ENCODE measurements around a stretch of chr11.

DNA sequence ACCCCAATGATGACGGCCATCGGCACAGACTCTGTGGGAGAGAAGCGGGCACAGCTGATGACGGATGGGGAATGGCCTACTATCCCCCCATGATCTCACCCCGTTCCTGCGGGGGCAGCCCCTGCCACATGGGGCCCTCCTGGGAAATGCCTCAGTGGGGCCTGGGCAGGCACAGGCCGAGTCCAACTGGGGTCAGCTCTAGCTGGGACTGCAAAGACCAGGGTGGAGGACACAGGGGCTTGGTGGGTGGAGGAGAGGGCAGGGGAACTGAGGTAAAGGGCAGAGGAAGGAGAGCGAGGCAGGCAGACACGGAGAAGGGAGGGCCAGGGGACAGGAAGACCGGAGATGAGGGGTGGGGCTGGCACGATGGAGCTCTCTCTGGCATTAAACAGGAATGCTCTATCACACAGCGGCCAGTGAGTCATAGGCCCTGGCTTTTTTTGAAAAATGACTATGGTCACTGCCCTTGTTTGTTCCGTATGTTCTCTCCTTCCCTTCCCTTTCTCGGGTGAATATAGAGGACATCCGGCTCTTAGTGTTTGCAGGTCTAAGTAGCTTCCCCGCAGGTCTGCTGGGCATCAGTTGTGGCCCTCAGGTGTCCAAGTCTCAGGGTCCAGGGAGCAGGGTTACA is 76.1 kb downstream of the ST3GAL4 start:
- PRO-cap, 3 experiments: no peak in any of the 3 experiments
- RAMPAGE, long total RNA: no peak
- RRBS, 2 experiments: no CpG with 5 or more reads among the region's 16 CpGs

DNA sequence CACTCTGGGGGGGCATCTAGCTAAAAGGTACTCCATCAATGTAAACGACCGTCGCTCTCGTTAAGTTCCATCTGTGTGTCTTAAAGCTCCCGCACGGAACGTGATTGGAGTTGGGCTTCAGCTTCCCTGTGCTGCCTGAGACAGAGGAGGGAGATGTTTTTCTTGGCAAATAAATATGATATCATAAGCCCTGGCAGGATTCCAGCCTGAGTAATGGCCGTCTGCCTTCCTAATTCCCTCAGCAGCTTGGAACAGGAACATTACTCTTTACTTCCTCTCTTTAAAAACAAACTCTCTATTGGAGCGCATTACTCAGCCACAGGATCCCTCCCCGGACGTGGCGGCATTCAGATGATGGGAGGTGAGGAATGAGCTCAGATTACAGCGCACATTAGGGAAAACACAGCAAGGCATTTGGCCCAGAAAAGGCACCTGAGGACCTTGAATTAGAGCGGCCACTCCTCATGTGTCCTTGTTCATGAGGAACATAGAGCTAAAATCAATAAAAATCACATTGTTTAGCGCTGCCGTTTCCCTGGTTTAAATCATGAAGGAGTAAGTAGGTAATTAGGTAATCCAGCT is 230.4 kb downstream of the ST3GAL4 start:
- PRO-cap, 3 experiments: no peak in any of the 3 experiments
- RAMPAGE, long total RNA: no peak
- RRBS, 2 experiments: no CpG with 5 or more reads among the region's 16 CpGs

DNA sequence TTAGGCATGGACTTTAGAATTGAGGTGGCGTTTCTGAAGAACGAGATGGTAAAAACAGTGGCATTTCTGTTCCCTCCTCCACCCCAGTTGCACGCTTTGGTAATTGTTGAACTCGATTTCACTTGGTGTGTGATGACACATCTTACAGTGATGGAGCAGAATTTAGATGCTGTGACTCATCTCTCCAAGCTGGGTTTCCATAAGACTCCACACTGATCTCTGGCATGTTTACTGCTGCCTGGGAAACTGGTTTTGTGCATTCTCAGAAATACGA is 82.8 kb downstream of the KIRREL3 start:
- PRO-cap, 3 experiments: no peak in any of the 3 experiments
- RAMPAGE, long total RNA: no peak
- RRBS, 2 experiments: no CpG with 5 or more reads among the region's 5 CpGs

DNA sequence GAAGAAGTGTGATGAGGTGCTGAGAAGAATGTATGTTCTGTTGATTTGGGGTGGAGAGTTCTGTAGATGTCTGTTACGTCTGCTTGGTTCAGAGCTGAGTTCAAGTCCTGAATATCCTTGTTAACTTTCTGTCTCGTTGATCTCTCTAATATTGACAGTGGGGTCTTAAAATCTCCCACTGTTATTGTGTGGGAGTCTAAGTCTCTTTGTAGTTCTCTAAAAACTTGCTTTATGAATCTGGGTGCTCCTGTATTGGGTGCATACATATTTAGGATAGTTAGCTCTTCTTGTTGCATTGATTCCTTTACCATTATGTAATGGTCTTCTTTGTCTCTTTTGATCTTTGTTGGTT is 757.5 kb upstream of the KIRREL3 start:
- PRO-cap, 3 experiments: no peak in any of the 3 experiments
- RAMPAGE, long total RNA: no peak
- RRBS, 2 experiments: no CpG with 5 or more reads among the region's 2 CpGs

- PRO-cap, 3 experiments: no peak in any of the 3 experiments
- RAMPAGE, long total RNA: no peak
- RRBS, 2 experiments: no CpG with 5 or more reads among the region's 9 CpGs
Measured at GRCh38 chr11:128026412-128027025, 560.8 kb downstream of the ETS1 start.

GRCh38 chr11:128341775-128342348 is 245.5 kb downstream of the ETS1 start:
- PRO-cap, 3 experiments: no peak in any of the 3 experiments
- RAMPAGE, long total RNA: no peak
- RRBS, 2 experiments: no CpG with 5 or more reads among the region's 15 CpGs

DNA sequence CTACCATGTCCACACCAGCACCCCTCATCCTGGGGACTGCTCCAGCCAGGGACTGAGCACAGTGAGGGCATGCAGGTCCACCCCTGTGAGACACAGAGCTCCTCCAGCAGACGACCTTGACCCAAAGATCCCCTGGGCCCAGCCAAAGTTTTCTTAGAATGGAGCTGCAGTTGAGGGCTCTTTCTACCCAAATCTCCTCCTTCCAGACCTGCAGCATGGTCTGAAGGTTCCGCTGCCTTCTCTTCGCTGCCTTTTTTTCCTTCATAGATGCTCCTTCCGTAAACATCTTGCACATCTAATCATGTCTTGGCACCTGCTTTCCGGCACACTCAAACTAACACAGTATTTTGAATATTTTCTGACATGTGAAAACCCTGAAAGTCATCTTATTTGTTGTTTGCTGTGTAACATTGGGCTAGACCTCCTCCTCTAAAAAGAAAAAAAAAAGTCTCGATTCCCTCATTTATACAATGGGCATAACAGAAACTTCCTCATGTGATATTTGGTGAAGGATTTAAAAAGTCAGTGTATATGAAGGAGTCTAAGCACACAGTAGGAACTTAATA is 114.7 kb downstream of the ETS1 start:
- PRO-cap, 3 experiments: no peak in any of the 3 experiments
- RAMPAGE, long total RNA: no peak
- RRBS, 2 experiments: no CpG with 5 or more reads among the region's 6 CpGs

- PRO-cap, 3 experiments: no peak in any of the 3 experiments
- RAMPAGE, long total RNA: no peak
- RRBS, 2 experiments: no CpG with 5 or more reads among the region's 2 CpGs
Measured at GRCh38 chr11:128474650-128475029, 112.7 kb downstream of the ETS1 start.

- PRO-cap, 3 experiments: no peak in any of the 3 experiments
- RAMPAGE, long total RNA: no peak
- RRBS, 2 experiments: no CpG with 5 or more reads among the region's 5 CpGs
Measured at GRCh38 chr11:128565060-128565392, 22.3 kb downstream of the ETS1 start.

GRCh38 chr11:128586549-128587111 is 728 bp downstream of the ETS1 start:
- PRO-cap, 3 experiments: no peak in any of the 3 experiments
- RAMPAGE, long total RNA: no peak
- RRBS, 2 experiments: no CpG with 5 or more reads among the region's 7 CpGs

GRCh38 chr11:128621277-128622674 is 34.4 kb upstream of the ETS1 start:
- PRO-cap, 3 experiments: peak in 2 of 3 experiments; most common plus-strand start chr11:128622360 (in 1); most common minus-strand start chr11:128622196 (in 2)
- RAMPAGE, long total RNA: no peak
- RRBS, 2 experiments: 80% methylated on average over 1 of the region's 22 CpGs; no CpG with 5 or more reads in 1 of the 2 experiments

DNA sequence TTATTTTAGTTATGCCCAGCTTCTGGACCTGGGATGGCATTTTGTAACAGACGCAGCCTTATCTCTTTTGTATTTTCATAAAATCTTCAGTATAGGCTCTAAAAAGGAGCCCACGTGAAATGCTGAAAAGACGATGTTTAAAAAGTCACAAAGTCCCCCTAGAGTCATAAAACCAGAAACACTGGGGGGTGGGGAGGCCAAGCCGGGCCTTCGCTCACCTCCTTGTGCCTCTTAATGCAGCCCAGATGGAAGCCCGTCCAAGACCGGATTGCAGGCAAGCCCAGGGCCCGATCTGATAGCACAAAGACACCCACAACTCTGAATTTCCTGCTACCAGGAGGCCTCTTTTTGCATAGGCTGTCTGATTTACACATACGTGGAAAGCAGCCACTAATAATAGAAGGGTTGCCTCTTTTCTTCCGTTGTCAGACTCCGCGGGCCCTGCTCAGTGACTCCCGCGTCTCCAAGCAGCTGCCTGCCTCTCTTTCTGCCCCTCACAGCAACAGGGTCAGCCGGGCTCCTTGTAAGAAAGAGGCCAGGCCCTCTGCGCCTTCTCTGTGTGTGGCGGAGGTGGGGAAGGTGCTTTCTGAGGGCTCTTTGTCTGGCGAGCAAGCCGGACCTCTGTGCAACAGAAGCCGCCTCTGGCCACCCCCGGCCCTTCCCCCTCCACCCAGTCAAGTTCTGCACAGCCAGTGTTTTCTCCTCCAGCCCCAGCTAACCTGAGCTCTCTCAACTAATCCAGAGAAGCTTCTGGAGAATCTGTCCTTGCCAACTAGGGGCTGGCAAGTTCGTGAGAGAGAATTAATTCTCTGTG is 26.6 kb downstream of the FLI1 start:
- PRO-cap, 3 experiments: no peak in any of the 3 experiments
- RAMPAGE, long total RNA: no peak
- RRBS, 2 experiments: 45 to 51% methylated on average over 8 to 9 of the region's 22 CpGs

DNA sequence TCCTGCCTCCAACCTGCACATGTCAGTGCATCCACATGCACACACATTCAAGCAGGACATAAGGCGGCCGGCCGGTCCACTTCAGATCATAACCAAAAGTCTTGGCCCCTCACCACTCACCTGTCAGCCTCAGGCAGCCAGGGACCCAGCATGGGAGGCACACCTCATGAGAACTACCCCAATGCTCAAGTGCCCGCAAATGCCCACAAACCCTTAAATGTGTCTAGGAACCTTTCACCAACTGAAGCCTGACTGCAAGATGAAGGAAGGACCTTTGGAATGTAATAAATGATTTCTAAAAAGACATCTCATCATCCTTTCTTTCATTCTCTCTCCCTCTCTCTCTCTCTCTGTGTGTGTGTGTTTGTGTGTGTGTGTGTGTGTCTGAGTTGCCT is 31.4 kb downstream of the FLI1 start:
- PRO-cap, 3 experiments: no peak in any of the 3 experiments
- RAMPAGE, long total RNA: no peak
- RRBS, 2 experiments: no CpG with 5 or more reads among the region's 4 CpGs

- PRO-cap, 3 experiments: no peak in any of the 3 experiments
- RAMPAGE, long total RNA: no peak
- RRBS, 2 experiments: no CpG with 5 or more reads among the region's 13 CpGs
Measured at GRCh38 chr11:128728863-128729645, 35.2 kb downstream of the FLI1 start.

DNA sequence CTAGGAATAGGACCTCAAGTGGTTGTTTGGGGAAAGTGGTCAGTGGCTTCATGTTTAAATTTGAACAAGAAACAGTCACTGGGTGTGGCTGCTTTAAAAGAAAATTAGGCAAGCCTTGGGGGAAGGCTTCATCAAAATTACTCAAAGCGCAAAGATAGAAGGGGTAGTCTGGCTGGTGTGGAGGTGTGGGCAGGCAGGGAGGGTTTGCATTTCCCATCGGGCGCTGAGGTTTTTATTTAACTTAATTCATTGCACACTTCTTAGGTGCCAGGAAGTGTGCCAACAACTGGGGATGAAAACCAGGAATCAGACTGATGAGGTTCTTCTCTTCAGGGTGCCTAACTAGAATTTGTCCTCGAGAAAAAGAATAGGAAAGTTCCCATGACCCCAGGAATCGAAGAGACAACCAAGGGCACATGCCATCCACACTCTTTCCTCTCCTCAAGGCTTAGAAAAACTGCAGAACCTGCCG is 52.1 kb downstream of the FLI1 start:
- PRO-cap, 3 experiments: no peak in any of the 3 experiments
- RAMPAGE, long total RNA: no peak
- RRBS, 2 experiments: no CpG with 5 or more reads among the region's 6 CpGs

DNA sequence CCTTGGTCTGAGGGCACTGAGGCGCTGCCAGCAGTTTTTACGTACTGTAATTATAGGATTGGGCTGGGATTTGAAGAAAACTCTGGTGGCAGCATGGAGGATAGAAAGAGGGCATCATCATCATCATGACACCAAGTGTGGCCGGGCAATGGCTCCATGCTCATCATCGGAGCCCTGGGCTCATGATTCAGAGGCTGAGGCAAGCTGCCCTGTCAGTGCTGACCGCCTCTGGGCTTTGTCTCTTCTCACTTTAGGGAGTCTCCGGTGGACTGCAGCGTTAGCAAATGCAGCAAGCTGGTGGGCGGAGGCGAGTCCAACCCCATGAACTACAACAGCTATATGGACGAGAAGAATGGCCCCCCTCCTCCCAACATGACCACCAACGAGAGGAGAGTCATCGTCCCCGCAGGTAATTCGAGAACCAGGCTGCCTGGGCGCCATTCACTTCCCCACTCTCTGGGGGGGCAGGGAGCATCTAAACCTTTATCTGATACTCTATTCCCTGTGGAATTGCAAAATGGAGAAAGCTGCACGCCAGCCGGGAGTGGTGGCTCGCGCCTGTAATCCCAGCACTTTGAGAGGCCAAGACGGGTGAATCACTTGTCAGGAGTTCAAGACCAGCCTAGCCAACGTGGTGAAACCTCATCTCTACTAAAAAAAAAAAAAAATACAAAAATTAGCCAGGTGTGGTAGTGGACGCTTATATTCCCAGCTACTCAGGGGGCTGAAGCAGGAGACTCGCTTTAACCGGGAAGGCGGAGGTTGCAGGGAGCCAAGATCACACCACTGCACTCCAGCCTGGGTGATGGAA is 74.2 kb downstream of the FLI1 start:
- PRO-cap, 3 experiments: no peak in any of the 3 experiments
- RAMPAGE, long total RNA: no peak
- RRBS, 2 experiments: 83 to 90% methylated on average over 1 to 3 of the region's 25 CpGs

GRCh38 chr11:128836174-128836720 is 30.8 kb downstream of the KCNJ1 start:
- PRO-cap, 3 experiments: no peak in any of the 3 experiments
- RAMPAGE, long total RNA: no peak
- RRBS, 2 experiments: 19% methylated on average over 4 of the region's 8 CpGs; no CpG with 5 or more reads in 1 of the 2 experiments

- PRO-cap, 3 experiments: peak in 1 of 3 experiments; most common plus-strand start chr11:128905840 (in 1); most common minus-strand start chr11:128905503 (in 1)
- RAMPAGE, long total RNA: no peak
- RRBS, 2 experiments: 3 to 8% methylated on average over 26 to 29 of the region's 58 CpGs
Measured at GRCh38 chr11:128904955-128905962, 14.1 kb downstream of the KCNJ5 start.

- PRO-cap, 3 experiments: no peak in any of the 3 experiments
- RAMPAGE, long total RNA: no peak
- RRBS, 2 experiments: no CpG with 5 or more reads among the region's 12 CpGs
Measured at GRCh38 chr11:128908306-128909068, 17.3 kb downstream of the KCNJ5 start.

GRCh38 chr11:128936556-128937144 is 6.0 kb downstream of the TP53AIP1 start:
- PRO-cap, 3 experiments: no peak in any of the 3 experiments
- RAMPAGE, long total RNA: no peak
- RRBS, 2 experiments: no CpG with 5 or more reads among the region's 14 CpGs

Measured in skeletal muscle tissue (tissue), 7 donors.